B cell (primary cell): Measurements from ENCODE around the genes P2RY1, MME, STRIT1, SLC33A1, GMPS and KCNAB1.

DNA sequence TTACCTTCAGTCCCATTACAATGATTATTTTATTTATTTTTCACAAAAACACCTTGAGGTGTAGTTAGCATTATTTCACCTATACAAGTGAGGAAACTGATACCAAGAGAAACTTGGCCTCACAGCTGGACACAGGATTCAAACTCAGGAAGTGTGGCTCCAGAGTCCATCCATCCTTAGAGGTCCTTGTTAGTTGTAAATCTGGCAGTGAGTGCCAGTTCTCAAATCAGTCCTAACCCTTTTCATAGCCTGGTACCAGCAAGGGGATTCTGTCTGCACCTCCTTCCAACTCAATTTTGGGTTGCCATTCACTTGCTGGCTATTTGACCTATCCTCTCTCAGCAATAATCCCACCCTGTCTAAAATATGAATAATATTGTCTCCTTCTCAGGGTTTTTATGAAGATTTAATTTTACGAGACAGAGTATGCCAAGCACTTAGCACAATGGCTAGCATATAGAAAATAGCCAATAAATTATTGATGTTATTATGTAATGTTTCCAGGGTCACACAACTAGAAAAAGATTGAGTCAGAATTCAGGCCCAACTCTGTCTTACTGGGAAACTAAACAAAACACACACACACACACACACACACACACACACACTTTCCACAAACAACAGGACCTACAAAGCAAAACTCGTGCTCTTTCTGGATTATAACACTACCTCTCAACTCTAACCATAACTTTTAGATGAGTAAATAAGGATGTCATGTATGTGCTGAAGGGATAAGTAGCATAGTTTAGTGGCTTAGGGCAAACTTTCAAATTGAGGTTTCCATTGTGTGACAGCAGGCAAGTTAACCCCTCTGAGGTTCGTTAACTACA is 73.5 kb downstream of the MBNL1 start:
- PRO-cap: no peak
- CAGE, long polyA plus RNA: no peak

DNA sequence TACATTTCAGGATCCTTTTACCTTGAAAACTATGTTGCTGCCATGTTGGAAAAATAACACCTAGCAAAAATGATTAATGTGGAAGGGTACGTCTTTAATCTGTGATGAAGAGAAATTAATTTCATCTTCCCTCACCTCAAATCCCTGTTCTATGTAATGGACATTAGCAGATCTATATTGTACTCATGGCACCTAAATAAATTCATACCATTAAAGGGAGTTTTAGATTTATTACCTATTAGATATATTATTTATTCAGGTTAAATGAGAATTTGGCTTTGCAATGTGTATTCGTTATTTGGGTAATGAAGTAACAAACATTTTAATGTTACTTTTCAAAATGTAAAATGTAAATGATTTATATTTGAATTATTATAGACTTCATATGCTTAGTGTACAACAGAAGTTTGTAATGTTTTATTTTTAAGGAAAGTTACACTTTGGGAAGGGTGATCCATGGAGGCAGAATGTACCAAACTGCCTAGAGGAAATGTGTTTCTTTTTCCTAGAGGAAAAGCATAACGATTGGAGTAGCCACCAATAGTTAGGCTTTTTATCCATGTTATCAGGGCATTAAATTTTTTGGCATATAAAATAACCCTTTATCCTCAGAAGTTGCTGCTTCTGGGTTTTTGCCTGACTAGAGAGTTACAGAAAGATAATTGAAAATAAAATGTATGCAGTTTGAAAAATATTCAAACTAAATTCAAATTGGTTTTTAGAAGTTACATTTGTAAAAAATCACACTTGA is 115.2 kb downstream of the MBNL1 start:
- PRO-cap: no peak
- CAGE, long polyA plus RNA: no peak

GRCh38 chr3:152621082-152621614 is 213.8 kb upstream of the P2RY1 start:
- PRO-cap: no peak
- CAGE, long polyA plus RNA: no peak

DNA sequence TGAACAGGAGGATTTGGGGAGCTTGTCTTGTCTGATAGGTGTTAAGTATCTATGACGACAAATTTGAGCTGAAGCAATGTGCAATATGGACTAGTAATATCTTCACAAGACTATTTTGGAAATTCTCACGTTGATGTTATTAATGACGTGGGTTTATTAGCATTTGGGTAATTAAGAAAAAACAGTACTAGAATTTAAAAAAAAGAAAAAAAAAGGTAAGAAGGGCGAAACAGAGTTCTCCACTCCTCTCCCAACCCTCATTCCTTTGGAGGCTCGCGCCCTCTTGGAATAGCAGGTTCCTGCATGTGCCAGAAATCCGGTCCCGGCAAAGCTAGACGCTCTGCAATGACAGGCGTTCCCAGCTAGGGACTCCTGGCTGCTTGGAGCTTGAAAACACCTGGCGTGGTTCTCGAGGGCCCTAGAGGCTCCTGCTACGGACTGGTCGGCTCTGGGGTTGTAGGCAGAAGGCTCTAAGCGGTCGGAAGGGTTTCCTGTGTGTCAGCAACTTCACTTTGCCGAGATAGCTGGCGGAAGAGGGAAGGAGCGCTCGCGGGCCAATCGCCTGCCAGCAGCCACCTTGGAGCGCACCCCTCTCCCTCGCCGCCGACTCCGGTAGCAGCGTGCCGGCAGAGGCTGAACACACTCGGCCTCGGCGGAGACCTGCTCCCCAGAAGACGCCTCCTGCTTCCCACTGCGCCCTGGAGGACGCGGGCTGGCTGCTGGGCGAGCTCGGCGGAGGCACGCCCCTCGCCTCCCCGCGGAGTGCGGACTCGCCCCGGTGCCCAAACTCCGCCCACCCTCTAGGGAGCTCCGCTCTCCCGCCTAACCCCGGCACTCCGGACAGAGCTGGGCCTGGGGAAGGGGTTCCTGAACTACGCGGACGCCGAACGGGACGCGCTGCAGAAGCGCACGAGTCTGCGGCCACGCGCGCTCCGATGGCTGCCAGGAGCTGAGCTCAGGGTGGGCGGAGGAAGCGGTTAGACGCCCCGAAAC is at the start of gene P2RY1:
Gene P2RY1, plus strand, starts transcription at position 834 of the 993 bp plus-strand sequence.
- PRO-cap: unidirectional peak, plus-strand start at position 834 of the sequence
- CAGE, long polyA plus RNA: no peak

DNA sequence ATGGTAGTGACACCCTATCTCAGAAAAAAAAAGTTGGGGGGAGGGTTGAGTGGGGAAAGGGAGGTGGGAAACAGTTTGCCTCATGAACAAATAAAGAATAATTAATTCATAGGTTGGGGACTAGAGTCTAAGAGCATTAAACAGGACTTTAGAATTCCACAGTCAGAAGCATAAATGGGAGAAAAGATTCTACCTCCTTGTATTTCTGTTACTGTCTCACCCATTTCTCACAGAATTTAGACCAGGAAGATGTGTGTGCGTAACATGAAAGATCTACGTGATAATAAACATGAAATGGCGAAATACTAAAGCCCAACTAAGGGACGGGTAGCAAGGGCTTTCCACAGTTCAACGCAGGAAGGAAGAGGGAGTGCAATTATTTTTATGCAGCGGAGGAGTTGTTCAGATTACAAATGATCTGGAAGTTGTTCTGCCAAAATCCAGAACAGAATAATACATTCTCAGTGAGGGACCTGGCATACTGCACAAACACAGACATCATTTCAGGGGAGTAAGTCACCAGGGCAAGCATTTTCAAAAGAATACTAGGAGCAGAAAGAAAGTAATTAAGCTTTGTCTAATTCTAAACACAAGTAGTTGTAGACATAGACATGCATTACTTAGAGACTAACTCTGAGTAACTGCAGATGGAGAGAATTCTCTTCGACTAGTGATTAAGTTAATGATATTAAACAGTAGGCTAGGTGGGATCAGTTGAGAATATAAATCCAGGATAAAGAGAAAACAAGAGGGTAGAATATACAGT is 133.7 kb upstream of the RAP2B start:
- PRO-cap: no peak
- CAGE, long polyA plus RNA: no peak

- PRO-cap: no peak
- CAGE, long polyA plus RNA: no peak
These were observed 466.6 kb downstream of the RAP2B start for GRCh38 chr3:153628411-153629173.

GRCh38 chr3:154169018-154169803 is 48.0 kb downstream of the ARHGEF26 start:
- PRO-cap: no peak
- CAGE, long polyA plus RNA: no peak

DNA sequence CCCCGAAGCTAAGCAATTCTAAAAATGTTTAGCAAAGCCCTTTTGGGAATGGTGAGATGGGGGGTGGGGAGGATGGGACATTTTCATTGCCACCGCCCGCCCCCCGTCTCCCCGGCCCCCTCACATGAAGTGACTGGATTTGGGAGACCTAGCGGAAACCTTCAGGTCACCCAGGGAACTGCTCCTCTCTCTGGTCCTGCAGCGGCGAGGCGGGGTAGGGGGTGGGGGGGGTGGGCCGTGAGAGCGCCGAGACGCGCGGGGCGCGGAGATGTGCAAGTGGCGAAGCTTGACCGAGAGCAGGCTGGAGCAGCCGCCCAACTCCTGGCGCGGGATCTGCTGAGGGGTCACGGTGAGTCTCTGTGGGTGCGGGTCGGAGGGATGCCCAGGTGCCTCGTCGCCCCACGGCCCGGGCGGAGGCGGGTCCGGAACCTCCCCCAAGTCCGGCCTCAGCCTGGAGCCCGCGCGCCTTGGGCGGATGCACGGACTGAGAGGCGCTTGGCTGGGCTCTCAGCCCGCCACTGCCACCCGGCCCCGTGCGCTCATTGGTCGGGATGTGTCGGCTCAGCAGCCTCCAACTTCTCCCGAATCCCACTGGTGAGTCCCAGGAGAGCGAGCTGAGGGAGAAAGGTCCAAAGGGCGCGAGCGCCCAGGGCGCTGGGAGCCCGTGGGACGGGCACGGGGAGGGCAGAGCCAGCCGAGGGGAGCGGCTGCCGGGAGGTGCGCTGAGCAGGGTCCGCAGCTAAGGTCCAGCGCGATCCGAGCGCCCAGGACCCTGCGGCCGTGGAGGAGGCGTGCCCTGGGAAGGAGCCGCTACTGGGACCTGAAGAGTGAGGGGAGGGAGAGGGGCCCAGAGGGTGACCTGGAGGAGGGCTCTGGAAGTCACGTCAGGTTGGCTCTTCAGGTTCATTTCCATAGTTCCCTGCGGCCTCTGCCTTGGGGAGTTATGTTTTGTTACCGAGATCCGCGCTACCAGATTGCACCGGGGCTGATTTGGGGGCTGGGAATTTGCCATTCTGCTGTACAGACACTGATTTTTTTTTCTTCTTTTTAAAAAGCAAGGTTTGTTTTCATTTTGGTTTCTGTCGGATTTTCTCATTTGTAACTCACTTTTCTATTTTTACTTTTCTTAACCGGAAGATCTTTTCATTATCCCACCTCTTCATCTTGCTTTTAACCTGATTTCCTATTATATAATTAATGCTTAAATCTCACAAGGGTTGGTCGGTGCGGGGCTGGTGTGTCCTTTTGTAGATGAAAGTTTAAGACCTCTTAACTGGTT is at the start of gene MME:
Gene MME, plus strand, starts transcription at position 912 of the 1,279 bp plus-strand sequence.
- PRO-cap: unidirectional peak, plus-strand start at position 249 of the sequence
- CAGE, long polyA plus RNA: start-site peak on the plus strand centred at position 466 of the sequence, 58 bp wide, 10 and 15 reads in 2 replicates

DNA sequence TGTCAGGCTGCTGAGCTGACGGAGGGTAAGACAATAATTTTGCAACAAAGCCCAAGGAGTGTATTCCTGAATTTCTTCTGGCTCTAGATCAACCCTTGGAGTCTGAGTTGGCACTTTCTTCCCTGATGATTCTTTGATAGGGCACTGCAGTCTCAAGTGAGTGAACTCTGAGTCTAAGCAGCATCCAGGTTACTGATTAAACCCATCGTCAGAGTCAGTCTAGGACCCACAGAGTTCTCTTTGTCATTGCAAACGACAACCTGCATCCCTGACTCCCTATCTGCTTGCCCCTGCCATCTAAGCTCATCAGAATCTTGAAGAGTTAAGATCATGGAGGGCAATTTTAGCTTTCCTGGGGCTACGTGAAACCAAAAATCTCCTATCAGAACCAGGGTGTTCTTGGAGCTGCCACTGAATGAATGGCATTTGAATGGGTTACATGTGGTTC is 58.6 kb downstream of the MME start:
- PRO-cap: no peak
- CAGE, long polyA plus RNA: no peak

DNA sequence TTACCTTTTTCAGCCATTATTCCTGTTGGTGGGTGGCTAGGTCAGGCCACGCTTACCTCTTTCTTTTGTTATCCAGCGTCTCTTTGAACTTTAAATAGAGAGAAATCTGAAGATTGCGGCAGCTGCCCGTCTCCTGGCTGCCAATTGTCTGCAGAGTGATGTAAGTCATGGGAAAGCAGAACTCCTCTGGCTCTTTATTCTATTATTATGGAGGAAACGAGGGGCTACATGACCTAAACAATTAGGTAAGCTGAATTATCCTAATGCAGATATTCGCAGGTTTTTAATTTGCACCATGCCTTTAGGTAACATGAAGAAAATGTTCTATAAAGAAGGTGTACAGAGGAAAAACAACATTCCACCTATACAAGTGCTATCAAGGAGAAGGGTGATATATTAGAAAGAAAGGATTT is at the start of gene STRIT1:
Gene STRIT1, minus strand, starts transcription at position 68 of the 413 bp plus-strand sequence.
- PRO-cap: no peak
- CAGE, long polyA plus RNA: no peak

- PRO-cap: no peak
- CAGE, long polyA plus RNA: no peak
These were observed 172.9 kb downstream of the PLCH1 start for GRCh38 chr3:155571975-155572374.

GRCh38 chr3:155704512-155705259 is 40.2 kb downstream of the PLCH1 start:
- PRO-cap: no peak
- CAGE, long polyA plus RNA: no peak

- PRO-cap: bidirectional peak, plus-strand start at chr3:155854798, minus-strand start at chr3:155854385
- CAGE, long polyA plus RNA: no peak
These were observed at the start of gene SLC33A1 for GRCh38 chr3:155853913-155854889. TSS of gene SLC33A1 (minus strand) at chr3:155854427.

GRCh38 chr3:155870152-155871286 is at the start of gene GMPS:
TSS of gene GMPS (plus strand) at chr3:155870650.
- PRO-cap: bidirectional peak, plus-strand start at chr3:155870714, minus-strand start at chr3:155870325; bidirectional peak, plus-strand start at chr3:155871095, minus-strand start at chr3:155871042
- CAGE, long polyA plus RNA: no peak

DNA sequence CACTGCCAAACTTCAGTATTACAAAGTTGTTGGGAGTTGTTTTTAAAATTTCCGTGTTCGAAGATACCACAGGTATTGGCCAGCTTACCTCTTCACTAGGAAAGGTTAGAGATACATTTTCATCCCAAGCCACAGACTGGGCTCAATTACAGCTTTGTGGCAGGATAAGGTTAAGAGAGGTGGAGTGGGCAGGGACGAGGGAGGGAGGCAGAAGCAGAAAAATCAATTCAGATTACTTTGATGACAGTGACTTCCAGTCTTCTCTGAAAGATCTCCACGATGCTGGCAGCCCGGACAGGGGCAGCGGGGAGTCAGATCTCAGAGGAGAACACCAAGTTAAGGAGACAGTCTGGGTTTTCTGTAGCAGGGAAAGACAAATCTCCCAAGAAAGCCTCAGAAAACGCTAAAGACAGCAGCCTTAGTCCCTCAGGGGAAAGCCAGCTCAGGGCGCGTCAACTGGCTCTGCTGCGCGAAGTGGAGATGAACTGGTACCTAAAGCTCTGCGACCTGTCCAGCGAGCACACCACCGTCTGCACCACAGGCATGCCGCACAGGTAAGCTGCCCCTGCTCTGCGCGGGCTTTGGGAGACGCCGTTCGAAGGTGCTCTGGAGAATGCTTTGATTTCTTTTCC is at the start of gene KCNAB1:
Gene KCNAB1, plus strand, starts transcription at position 246 of the 632 bp plus-strand sequence.
- PRO-cap: no peak
- CAGE, long polyA plus RNA: no peak

- PRO-cap: no peak
- CAGE, long polyA plus RNA: no peak
These were observed 7.3 kb downstream of the SSR3 start for GRCh38 chr3:156547462-156548107.

DNA sequence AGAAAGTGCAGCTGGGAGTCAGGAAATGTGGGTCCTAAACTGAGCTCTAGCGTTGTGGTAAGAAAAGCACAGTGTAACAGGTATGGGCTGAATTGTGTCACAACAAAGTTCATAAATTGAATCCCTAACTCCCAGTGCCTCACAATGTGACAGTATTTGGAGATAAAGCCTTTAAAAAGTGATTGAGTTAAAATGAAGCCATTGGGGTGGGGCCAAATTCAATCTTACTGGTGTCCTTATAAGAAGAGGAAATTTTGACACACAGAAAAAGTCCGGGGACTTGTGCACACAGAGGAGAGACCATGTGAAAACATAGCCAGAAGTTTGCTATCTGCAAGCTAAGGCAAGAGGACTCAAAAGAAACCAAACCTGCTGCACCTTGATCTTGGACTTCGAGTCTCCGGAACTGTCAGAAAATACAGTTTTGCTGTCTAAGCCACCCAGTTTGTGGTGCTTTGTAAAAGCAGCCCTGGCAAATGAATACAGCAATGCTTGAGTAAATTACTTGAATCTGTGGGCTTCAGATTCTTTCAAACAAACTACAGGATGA is 53.6 kb upstream of the SSR3 start:
- PRO-cap: no peak
- CAGE, long polyA plus RNA: no peak

DNA sequence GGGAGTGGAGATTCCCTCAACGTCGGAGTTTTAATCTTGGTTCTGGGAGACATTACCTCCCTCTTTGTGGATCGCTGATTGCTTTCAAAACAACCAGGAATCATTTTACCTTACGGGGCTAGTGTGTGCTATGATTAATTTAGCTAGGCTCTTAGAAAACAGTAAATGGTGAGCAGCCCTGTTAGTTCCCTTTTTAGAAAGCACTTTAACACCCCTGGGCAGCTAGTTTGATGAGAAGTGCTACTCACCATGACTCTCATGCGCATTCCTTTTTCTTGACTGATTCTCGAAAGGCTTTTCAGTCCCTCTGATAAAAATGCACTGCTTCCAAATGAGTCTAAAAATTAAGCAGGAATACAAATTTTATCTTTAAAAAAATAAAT is 75.3 kb upstream of the LEKR1 start:
- PRO-cap: no peak
- CAGE, long polyA plus RNA: no peak

GRCh38 chr3:156809784-156810621 is 16.1 kb upstream of the LEKR1 start:
- PRO-cap: no peak
- CAGE, long polyA plus RNA: no peak

DNA sequence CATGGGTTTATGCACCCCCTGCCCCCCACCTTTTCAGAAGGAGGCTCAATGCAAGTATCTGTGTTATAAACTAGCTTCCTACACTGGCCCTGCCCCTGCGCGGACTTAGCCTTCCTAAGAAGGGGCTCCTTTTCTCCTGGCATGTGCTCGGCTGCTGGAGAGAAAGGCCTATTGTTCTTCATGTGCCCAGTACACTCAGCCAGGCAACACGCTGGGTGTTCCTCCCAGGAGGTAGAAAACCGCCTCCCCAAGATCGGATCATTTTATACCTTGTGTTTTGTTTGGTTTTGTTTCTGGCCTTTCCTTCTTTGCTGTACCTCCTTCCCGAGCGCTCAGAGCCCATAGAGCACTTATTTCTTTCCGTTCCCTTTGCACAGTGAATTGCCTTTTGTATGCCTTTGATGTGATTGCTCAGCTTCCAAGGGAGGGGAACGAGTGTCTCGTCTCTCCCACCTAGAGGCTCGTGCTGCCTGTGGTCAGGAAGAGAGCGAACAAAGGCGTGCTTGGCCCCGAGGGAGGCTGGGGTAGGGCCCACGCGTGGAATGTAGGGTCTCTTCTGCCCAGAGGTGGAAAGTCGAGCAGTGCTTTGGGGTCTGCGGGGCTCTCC is 30.1 kb downstream of the CCNL1 start:
- PRO-cap: no peak
- CAGE, long polyA plus RNA: no peak